Mononuclear cell (primary cell): ENCODE measurements around a stretch of chr2.

GRCh38 chr2:63589642-63590163 is 940 bp downstream of the MDH1 start:
- RRBS: no CpG with 5 or more reads among the region's 9 CpGs

GRCh38 chr2:63614988-63615455 is 26.3 kb downstream of the MDH1 start:
- RRBS: no CpG with 5 or more reads among the region's 8 CpGs

- RRBS: no CpG with 5 or more reads among the region's 4 CpGs
Measured at GRCh38 chr2:63918469-63919449, 77.1 kb downstream of the UGP2 start.

DNA sequence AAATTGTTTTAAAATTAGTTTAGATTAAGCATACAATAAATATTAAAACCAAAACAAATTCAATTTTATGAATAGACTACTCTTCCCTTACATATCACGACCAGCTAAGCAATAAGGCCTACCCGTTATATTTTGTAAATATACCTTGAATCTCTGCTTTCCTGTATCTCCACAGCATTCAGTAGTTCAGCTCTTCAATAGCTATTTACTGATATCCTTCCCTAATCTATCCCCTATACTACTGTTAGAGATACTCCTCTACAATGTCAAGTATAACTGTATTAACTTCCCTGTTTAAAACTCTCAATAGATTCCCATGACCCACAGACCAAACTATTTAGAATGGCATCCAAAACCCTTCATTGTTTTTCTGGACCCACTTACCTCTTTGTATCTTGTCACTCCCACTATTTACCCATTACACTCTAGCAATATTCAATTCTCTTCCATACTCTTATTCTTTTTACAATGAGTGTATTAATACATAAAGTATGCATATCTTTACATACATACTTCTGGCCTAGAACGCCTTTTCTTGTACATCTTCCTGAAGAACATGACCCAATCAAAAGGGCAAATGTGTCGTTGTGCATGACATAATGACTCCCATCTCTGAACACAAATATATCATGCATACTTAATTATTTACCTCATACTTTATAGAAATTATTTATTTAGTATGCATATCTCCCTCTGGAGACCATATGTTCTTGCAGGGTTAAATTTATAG is 52.7 kb downstream of the VPS54 start:
- RRBS: no CpG with 5 or more reads among the region's 4 CpGs

DNA sequence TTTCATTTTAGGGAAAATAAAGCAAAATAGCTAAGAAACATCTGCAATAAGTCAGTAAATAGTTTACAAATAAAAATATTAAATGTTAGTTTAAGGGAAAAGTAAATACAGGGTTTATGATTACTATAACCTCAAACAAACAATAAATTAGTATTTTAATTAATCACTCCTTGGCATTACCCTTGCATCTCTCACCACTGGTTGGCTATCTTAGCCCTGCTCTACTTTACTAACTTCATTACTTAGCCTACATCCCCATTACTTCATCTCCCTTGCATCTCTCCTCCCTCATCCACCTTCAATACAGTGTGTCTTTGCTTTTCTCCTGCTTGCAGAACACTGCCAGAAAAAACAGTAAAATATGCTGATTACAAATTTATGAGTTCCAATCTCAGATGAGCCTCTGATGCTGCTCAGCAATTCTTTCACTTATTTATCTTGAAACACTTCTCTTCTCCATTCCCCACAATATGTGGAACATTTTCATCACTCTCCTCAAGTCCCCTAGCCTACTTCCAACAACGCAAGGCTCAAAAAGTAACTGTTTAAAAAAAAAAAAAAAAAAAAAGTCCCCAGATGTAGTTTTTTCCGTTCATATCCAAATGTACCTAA is 7.2 kb downstream of the VPS54 start:
- RRBS: no CpG with 5 or more reads among the region's 2 CpGs

DNA sequence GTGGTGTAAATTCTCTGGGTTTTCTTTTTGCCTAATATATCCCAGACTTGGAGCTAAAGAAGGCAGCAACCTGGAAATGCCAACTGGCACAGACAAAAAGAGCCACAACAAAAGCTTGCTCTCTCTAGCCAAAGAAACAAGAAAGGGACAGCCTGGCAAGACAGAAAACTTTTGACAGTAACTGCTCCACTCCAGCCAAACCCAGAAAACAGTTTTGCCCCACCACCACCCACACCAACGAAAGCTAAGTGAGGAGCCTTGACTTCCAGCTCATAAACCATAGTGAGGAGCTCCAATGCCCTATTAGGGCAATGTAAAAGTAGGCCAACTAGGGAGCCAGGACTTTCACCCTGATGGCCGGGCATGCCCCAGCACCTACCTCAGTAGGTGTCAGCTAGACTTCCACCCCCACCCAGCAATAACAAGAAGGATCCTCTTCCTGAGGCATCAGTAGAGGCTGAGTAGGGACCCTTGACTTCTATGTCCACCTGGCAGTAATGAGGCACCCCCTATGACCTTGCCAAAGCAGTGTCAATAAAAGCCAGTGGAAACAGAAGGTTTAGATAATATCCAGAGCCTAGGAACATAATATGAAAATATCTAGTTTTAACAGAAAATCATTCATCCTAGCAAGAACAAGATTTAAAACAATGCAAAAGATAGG is 35.4 kb downstream of the PELI1 start:
- RRBS: no CpG with 5 or more reads among the region's 2 CpGs

DNA sequence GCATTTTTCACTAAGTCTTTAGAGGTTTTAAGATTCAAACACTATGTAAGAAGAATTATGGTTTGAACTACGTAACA is 1.1 kb downstream of the PELI1 start:
- RRBS: no CpG with 5 or more reads among the region's 1 CpG

- RRBS: no CpG with 5 or more reads among the region's 5 CpGs
Measured at GRCh38 chr2:64223128-64223595, 78.9 kb upstream of the PELI1 start.

DNA sequence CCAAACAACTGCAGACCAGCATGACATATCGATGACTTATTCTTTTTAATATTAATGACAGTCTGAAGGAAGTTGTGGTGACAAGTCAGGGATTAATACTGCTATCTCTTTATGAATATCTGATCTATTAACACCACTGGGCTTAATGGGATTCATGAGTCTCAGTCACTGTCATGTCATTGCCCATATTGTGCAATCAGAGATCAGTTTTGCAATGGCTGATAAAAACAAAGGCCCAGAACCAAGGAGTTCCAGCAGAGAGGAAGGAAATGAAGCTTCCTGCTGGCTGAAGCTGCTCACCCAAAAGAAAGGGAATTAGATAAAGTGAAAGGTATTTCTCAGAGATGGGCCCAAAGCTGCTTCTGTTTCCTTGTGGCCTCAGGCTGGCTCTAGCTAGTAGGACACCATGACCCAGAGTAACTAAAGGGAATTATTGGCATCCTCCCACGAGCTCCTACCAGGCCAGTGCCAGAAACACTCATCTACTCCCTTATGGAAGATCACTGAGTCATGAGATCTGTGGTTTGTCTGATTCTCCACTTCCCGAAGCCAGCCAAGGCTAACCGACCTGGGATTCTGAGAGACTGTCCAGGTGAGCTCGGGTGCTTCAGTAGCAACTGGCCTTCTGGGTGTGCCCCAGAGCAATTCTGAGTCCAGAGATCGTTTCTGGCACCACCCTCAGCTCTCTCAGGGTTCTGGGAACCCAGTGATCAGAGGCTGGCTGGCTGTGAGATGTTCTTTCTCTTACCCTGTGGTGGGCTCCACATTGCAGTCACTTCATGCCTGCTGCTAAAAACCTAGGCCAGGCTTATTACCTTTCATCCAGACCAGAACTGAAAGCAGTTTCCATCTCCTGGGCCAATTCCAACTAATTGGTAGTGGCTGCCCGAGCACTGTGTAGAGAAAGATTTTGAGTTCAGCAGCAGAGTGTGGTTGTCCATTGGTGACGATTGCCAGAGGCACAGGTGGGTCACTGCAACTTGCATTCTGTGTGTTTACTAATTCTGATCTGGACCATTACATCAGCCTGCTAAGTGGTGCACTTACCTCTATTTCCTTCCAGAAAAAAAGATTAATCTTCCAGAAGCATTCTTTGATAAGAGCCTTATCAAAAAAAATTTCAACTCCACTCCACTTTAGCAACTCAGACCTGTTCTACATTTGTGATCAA is 129.6 kb upstream of the PELI1 start:
- RRBS: no CpG with 5 or more reads among the region's 8 CpGs

DNA sequence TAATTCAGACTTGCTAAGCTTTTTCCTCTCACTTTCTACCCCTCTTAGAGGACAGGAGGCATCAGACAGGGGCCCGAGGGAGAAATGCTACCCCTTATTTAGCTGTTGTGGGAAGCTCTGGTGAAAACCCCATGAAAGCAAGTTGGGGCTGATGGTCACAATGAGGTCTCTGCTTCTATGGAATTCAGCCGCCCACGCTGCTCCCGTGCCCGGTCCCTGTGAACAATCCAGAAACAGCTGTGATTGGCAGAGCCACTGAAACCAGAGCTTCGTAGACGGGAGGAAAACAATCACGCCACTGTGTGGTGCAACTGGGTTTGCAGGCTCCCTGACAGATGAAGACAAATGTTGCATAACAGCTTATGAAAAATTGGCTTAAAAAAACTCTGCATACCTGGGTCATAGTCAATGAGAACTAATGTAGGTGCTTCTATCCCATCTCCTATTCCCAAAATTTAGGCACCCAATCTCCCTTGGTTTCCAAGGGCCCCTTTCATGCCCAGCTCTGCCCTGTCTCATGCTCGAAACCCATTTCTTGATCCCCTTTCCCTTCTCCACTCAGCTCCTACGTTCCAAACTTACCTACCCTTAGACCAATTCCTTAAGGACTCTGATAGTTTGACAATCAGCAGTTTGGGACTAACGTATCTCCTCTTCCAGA is 141.6 kb upstream of the LGALSL start:
- RRBS: no CpG with 5 or more reads among the region's 11 CpGs

- RRBS: no CpG with 5 or more reads among the region's 3 CpGs
Measured at GRCh38 chr2:64474187-64474476, 20.2 kb downstream of the LGALSL start.

DNA sequence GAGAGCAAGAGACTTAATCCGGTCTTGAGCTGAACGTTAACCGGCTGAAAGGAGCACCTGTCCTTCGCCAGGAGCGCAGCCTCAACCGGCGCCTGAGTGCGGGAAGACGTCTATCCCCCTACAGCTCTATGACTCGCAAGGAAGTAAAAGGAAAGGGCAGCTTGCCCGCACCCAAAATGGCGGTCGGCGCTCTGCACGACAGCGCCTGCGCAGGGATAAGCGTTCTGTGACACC is 222 bp upstream of the AFTPH start:
- RRBS: 5% methylated on average over 4 of the region's 18 CpGs

DNA sequence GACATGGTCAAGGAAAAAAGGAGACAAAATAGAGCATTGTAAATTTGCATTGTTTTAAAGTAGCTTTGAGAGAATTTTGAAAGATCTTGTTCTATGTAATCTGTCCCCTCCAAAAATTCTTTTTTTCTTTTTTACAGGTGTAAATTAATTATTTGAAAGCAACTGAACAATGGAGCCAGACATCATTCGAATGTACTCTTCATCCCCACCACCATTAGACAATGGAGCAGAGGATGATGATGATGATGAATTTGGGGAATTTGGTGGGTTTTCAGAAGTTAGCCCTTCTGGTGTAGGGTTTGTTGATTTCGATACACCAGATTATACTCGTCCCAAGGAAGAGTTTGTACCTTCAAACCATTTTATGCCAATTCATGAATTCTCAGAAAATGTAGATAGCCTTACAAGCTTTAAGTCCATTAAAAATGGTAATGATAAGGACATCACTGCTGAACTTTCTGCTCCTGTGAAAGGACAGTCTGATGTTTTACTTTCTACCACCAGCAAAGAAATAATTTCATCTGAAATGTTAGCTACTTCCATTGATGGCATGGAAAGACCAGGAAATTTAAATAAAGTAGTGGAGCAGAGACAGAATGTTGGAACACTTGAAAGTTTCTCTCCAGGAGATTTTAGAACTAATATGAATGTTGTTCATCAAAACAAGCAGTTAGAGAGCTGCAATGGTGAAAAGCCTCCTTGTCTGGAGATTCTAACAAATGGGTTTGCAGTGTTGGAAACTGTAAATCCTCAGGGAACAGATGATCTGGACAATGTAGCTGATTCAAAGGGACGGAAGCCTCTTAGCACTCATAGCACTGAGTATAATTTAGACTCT is 27.4 kb downstream of the AFTPH start:
- RRBS: no CpG with 5 or more reads among the region's 4 CpGs

- RRBS: no CpG with 5 or more reads among the region's 7 CpGs
Measured at GRCh38 chr2:64648871-64649497, 4.7 kb downstream of the SERTAD2 start.

DNA sequence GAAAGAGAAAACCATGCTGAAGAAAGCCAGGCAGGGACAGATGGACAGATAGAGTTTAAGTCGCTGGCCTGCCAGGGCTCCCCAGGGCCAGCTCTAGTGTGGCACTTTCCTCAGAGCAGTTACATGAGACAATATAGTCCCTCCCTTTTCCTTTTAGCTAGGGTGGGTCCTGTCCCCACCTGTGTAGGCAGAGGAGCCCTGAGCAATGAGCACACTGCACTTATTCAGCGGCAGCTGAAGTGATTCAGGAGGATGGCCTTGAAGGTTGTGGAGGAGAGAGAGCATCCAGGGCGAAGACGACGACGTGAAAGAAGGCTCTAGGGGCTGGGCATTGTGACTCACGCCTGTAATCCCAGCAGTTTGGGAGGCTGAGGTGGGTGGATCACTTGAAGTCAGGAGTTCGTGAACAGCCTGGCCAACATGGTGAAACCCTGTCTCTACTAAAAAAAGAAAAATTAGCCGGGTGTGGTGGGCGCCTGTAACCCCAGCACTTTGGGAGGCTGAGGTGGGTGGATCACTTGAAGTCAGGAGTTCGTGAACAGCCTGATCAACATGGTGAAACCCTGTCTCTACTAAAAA is 151.9 kb upstream of the SLC1A4 start:
- RRBS: no CpG with 5 or more reads among the region's 11 CpGs

DNA sequence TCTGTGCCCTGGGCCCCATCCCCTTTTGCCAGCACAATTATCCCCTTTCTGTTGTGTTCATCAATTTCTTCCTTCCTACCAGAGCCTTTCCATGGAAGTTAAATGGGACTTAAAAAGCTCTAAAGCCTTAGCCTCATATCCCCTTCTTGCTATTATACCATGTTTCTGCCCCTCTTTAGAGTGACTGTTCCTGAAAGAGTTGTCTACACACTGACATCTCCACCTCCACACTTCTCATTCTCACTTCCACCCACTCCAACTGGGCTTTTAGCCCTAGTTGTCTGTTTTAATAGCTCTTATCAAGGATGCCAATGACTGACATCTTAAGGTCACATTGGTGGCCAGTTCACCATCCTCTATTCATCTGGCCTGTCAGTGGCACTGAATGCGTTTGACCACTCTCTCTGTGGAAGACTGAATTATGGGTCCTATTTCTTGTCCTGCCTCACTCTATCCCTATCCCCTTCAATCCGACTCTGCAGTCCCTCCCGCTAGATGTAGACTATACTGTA is 127.2 kb upstream of the SLC1A4 start:
- RRBS: no CpG with 5 or more reads among the region's 3 CpGs

- RRBS: no CpG with 5 or more reads among the region's 14 CpGs
Measured at GRCh38 chr2:64939118-64939981, 49.8 kb upstream of the SLC1A4 start.

DNA sequence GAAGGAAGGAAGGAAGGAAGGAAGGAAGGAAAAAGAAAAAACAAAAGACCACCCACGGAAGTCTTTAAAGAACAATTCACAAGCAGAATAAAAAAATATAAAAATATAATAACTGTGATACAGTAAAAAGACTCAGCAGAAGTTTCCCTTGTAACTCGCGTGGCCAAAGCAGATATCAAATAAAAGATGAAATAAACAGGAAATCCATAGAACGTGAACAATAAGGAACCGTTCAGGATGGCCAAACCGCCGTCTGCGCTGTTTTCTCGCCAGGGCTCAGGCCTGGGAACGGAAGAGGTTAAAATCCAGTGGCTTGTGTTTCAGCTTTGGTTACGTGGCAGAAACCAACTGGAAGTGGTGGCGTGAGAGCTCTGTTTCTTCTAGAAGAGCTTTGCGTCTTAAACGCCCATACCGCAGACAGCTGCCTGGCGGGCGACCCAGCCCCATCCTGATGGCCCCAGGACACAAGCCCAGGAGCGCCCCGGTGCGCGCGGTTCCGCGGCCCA is 1.1 kb upstream of the SLC1A4 start:
- RRBS: no CpG with 5 or more reads among the region's 24 CpGs

GRCh38 chr2:65021274-65022000 is 32.2 kb downstream of the SLC1A4 start:
- RRBS: no CpG with 5 or more reads among the region's 10 CpGs

DNA sequence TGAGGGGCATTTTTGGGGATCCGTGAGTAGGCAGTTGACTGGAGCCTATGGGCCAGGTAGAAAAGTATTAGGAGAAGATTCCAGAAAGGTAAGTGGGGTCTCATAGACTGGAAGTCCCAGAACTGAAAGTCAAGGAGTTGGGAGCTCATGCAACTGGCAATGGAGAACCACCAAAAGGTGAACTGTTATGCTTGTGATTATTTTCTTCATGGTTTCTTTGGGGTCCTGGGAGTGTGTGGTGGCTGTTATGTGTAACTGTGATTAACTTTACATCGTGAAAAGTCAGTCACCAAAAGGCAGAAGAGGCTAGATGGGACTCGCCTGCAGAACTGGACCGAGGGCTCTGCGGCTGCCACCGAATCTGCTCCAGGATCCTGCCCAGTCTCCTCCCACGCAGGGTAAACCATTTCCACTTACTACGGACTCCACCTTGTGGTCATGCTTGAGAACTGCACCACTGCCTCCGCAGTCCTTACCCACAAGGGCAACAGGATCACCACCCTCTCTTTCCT is 15.7 kb upstream of the CEP68 start:
- RRBS: no CpG with 5 or more reads among the region's 9 CpGs